Epithelial cell of alveolus of lung (primary cell): ENCODE data around the gene CCR2.

DNA sequence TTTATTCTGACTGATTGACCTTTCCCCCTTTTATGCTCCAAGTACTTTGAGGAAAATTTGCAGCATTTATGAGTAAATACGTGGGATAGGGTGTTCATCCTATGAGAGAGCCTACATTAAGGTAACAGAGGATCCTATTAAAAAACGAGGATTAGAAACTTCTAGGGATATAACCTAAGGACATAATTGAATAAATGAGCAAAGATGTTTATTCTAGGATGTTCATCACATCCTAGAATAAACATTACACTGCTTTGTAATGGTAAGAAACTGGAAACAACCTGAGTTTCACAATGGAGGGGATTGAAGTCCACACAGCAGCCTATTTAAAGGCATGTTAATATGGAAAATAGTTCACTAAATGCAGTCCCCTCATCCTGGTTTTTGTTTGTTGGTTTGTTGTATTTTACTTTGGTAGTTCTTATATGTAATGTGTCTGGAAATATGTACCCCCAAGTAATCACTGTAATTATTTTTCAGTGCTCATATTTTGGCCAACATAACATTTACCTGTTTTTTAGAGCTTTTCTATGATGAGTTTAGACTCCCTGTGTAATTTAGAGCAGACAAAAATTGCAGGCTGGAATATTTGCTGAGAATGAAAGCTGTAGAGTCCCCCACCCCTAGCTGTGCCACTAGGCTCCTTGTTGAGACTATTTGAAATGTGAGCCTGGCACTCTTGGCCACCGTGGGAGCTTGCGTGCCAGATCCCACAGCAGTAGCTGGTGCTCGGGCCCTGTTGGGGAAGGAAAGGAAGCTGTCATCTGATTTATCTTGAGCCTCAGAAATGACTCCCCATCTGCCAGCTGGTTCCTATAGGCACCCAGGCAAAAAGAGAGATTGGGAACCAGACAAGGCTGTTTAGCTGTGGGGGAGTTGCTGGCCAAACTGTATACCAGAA is 23.7 kb upstream of the CLEC3B start:
- RAMPAGE, long total RNA, result no peak
- RRBS, result no CpG with 5 or more reads among the region's 5 CpGs

- RAMPAGE, long total RNA, result no peak
- RRBS, result no CpG with 5 or more reads among the region's 6 CpGs
These were observed 943 bp downstream of the CLEC3B start for GRCh38 chr3:45026803-45027689.

- RAMPAGE, long total RNA, result no peak
- RRBS, result no CpG with 5 or more reads among the region's 11 CpGs
These were observed 8.7 kb downstream of the CLEC3B start for GRCh38 chr3:45034488-45035511.

DNA sequence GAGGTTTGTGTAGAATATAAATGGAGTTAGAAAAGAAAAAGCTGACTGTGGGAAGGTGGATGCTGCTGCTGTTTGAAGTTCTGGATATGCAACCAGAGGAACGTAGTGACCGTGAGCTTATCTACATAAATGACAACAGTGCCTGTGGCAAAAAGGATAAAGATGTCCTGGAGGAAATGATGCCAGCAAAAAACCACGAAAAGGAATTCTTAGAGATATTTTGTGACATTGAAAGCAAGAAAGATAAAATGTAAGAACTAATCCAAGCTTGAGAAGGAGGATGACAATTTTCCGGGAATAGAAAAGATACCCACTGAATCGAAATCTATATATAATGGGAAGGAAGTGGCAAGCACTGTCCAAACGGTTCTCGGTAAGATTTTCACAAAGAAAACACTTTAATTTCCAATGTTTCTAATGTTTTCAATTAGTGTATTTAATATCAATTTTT is 19.3 kb downstream of the CLEC3B start:
- RAMPAGE, long total RNA, result no peak
- RRBS, result no CpG with 5 or more reads among the region's 7 CpGs

DNA sequence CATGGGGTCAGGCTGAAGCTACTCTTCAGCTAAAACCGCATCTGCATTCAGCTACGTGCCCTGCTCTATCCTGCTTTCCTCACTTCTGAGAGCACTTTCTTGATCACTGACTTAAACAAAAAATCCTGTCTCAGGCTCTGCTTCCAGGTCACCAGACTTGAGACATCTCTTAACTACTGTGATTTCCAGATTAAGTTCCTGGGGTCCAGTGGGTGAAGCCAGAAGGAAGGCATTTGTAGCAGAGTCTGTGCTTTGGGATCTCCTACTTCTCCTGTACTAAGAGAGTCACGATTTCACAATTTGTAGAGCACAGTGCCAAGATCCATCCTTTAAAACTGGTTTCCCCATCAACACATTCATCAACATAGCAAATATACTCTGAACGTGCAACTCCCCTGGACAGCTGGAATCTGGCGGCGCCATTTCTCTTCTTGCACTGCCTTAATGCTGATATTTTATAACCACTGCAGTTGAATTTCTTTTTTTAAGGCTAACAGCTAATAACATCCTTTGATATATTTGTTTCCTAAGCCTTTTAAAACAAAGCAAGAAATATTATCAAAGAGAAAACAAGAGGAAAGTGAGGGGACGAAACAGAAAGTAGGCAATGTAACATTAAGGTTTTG is 33.2 kb downstream of the CDCP1 start:
- RAMPAGE, long total RNA, result no peak
- RRBS, result no CpG with 5 or more reads among the region's 7 CpGs

DNA sequence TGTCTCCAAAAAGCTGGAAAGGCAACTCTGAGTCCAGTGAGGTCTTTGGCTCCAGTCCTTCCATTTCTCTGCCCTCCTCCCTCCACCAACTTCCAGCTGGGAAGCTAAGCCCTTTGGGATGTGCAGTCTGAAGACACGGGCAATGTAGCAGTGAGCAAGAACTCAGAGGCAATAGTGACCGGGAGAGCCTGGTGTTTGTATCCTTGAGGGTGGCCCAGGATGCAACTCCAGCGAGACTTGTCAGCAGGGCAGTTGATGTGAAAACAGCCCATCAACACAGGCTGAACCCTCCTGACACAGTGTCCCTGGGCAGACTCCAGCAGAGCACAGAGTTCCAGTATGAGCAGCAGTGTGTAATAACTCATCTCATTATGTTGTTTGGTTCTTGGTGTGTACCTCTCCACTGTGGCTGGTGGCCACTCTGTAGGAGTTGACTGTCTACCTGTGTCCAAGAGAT is 6.7 kb downstream of the CDCP1 start:
- RAMPAGE, long total RNA, result no peak
- RRBS, result no CpG with 5 or more reads among the region's 3 CpGs

DNA sequence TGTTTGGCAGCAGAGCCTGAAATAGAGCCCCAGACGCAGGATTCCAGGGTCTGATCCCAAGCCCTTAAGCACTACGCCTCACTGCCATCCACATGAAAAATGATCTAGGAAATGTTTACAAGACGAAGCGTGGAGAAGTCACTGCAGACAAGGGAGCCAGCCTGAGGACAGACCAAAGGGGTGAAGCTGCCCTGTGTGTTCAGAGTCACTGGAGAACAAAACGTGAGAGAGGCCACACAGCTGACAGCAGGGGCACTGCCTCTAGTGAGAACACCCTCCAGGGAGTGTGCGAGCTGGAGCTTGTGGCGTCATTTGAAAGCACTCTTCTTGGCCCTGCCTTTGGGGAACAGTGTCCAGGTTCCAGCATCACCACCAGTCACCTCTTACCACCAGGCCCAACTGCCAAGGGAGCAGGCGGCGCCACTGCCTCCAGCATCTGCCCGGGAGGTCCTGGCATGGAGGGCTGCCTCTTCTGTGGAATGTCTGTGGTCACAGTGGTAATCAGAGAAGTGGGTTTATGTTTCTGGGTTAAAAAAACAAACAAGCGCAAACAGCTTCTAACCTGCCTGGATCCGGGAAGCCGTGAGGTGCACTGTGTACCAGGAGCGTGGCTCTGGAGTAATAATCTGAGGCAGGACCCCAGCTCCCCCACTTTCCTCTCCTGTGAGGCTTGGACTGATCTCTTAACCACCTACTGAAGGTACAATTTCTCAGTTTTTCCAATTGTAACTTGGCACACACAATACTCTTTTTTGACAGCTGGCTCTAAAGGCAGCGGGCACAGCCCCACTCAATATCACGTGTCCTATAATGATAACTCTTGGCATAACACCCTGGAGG is 32.1 kb upstream of the CDCP1 start:
- RAMPAGE, long total RNA, result no peak
- RRBS, result no CpG with 5 or more reads among the region's 16 CpGs

DNA sequence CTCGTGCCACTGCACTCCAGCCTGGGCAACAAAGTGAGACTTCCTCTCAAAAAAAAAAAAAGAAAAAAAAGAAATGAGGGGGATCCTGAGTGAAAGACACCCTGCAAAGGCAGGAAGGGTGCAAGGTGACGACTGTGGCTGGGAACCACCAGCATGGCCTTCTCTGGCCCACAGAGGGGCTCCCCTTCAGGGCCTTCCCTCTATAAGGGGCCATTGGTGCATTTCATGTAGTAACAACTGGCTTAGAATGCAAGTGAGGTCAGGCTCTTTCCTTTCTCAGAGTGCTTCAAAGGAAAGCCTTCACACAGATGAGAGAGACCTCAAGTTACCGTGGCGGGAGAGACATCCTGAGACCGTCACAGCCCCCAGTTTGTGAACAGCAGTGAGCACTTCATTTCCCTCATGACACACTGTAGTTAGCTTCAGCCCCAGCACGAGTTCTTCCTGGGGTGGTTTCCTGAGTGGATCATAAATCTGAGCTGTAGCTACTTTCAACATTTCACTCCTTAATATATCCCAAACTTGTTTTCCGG is 96.6 kb upstream of the LIMD1 start:
- RAMPAGE, long total RNA, result no peak
- RRBS, result no CpG with 5 or more reads among the region's 7 CpGs

DNA sequence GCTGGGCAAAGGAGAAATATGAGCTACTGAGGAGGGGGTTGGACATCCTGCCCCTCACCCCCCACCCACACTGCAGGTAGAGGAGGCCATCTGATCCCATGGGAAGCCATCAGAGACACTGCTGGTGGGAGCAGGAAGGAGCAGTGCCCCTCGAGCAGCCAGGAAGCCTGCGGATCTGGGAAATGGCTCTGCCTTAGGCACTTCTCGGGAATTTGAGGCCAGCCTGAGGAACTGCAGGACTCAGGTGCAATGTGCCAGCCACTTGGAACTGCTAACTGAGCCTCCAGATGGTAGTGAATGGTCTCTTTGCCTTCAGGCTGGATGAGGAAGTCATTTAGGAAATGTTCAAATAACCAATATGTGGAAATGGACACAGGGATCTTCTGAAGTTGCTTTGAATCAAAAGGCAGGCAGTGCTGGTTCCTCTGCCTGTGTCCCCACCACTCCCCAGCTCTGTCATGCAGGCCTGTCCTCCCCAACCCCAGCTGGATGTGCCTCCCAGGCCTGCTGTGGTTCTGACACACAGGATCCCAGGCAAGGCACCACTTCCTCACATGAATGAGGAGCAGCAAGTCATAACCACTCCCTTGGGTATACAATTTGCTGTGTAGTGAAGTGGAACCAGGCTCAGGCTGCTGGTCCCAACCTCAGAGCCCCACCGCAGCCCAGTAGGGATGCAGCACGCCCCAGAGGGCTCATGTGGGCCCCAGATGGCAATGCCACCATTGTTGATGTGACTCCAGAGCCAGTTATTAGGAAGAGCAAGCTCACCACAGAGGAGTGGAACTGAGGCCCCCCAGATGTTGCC is 46.6 kb upstream of the LIMD1 start:
- RAMPAGE, long total RNA, result no peak
- RRBS, result no CpG with 5 or more reads among the region's 5 CpGs

- RAMPAGE, long total RNA, result no peak
- RRBS, result no CpG with 5 or more reads among the region's 16 CpGs
These were observed 1.1 kb downstream of the LIMD1 start for GRCh38 chr3:45595404-45596215.

DNA sequence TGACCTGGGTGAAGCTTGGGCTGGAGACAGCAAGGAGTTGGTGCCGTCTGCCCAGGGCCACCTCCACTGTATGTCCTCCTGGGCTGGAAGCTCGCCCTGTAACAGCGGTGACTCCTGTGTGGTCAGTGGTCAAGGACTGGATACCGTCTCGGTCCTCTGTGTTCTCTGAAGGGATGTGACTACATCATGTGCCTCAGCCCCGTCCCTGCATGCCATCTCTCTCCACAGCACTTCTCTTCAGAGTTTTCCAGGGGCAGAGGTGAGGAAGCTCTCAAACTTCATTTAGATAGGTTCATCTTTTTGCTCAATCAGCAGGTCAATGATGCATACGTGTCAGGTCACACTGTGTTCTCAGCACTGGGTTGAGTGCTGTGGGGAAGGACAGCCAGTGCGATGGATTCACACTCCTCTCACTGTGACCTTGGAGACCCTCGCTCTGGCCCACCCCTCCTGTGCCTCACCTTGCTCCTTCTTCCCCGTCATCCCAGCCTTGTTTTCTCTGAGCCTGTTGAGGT is 9.6 kb downstream of the LIMD1 start:
- RAMPAGE, long total RNA, result no peak
- RRBS, result no CpG with 5 or more reads among the region's 10 CpGs

- RAMPAGE, long total RNA, result no peak
- RRBS, result no CpG with 5 or more reads among the region's 1 CpG
These were observed 47.4 kb downstream of the SACM1L start for GRCh38 chr3:45736578-45737032.

DNA sequence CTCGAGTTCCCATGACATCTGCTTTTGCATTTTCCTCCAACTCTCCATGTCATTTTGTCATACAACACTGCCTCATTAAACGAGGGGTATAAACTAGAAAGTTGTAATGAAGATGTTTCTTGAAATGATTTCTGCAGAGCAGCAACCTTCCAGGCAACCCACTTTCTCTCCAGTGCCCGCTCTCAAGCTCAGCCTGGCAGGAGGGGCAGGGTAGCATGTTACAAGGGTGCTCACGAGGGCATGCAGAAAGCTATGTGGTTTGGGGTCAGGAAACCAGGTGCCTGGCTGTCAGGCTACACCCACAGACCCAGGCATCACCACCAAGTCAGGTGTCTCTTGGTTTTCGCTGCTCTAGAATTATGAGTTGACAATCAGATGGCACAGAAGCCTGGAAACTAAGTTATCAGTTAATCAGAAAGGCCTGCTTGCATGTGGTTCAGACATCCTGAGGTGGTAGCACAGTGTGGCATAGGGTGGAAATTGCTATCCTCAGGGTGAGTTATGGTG is 16.3 kb upstream of the CCR9 start:
- RAMPAGE, long total RNA, result no peak
- RRBS, result no CpG with 5 or more reads among the region's 5 CpGs

DNA sequence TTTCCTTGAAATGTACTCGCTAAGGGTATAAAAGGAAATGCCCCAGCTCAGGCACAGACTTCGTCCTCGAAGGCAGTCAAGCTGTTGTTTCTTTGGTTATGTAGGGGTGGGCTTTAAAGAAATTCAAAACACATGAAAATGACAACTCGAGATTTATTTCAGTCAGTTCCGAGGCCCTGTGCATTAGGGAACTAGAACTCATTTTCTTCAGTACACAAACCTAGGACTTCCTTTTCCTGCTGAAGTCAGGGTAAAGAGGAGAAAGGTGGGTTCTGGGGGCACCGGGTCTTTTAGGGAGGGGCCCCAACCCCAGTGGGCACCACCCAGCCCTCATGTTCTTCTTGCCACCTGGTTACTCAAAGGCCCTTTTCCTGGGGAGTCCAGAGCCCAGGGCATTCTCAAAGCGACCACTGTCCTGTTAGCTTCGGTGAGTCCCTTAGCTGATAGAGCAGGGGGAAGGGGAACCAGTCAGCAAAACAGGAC is 7.7 kb downstream of the CCR9 start:
- RAMPAGE, long total RNA, result no peak
- RRBS, result no CpG with 5 or more reads among the region's 8 CpGs

- RAMPAGE, long total RNA, result no peak
- RRBS, result no CpG with 5 or more reads among the region's 2 CpGs
These were observed 2.0 kb downstream of the CXCR6 start for GRCh38 chr3:45945256-45945642.

DNA sequence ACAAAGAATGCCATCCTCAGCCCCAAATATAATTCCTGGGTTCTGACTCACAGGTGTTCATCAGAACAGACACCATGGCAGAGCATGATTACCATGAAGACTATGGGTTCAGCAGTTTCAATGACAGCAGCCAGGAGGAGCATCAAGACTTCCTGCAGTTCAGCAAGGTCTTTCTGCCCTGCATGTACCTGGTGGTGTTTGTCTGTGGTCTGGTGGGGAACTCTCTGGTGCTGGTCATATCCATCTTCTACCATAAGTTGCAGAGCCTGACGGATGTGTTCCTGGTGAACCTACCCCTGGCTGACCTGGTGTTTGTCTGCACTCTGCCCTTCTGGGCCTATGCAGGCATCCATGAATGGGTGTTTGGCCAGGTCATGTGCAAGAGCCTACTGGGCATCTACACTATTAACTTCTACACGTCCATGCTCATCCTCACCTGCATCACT is 3.2 kb downstream of the CXCR6 start:
- RAMPAGE, long total RNA, result no peak
- RRBS, result no CpG with 5 or more reads among the region's 2 CpGs

GRCh38 chr3:46353942-46354294 is at the start of gene CCR2:
Gene CCR2, plus strand, starts transcription at chr3:46354111.
- RAMPAGE, long total RNA, result no peak
- RRBS, result no CpG with 5 or more reads among the region's 3 CpGs

DNA sequence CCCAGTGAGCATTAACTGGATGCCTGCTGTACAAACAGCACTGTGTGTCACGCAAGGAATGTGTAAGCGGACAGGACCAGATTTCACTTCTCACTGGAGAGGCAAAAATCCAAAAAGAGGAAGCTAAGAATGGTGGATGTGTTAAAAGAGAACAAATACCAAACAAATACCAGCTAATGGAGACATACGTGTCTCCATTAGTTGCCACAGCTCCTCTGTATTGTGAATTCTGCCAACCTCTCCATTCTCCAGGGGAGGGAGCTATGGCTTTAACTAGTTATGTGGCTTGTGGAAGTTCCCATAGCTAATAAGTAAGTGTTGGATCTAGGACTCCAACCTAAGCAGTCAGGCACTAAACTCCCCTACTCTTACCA is 2.6 kb downstream of the LTF start:
- RAMPAGE, long total RNA, result no peak
- RRBS, result no CpG with 5 or more reads among the region's 3 CpGs

DNA sequence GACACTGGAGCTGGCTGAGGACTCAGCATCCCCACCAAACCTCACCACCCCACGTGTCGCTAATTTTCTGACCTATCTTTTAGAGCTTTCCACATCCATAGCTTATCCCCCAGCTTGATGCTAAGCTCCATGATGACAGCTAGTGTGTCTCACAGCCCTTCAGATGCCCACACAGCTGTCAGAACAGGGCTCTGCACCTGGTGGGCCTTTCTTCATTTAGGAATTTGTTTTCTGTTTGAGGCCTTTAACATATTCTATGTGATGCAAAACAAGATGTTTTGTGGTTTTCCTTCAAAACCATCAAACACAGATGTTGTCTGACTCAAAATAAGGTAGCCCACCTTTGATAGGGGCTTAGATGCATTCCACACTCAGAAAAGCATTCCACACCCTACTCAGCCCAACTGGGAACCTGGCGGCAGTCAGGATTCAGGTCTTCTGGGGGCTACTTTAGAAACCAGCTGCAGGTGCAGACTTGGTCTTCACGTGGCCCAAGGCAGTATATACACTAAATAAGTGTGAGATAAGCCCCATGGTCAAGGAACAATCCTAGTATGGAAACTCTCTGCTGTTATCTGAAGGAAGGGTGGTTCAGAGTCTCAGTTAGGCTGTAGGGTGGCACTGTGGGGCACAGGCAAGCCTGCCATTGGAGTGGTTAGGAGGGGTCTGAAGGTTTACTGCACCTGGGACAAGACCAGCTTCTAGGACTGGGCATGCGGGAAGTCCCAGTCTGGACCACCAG is 20.2 kb downstream of the LRRC2 start:
- RAMPAGE, long total RNA, result no peak
- RRBS, result no CpG with 5 or more reads among the region's 5 CpGs

- RAMPAGE, long total RNA, result no peak
- RRBS, result 5% methylated on average over 7 of the region's 25 CpGs
These were observed 600 bp upstream of the TDGF1 start for GRCh38 chr3:46576860-46577516.